Umbilical cord (tissue), 2 donors: ENCODE measurements around the genes PNMA3, PWWP4, BGN and SLC6A8.

- RAMPAGE, long total RNA, result no peak
These were observed 8.0 kb downstream of the PRRG3 start for GRCh38 chrX:151703291-151703695.

DNA sequence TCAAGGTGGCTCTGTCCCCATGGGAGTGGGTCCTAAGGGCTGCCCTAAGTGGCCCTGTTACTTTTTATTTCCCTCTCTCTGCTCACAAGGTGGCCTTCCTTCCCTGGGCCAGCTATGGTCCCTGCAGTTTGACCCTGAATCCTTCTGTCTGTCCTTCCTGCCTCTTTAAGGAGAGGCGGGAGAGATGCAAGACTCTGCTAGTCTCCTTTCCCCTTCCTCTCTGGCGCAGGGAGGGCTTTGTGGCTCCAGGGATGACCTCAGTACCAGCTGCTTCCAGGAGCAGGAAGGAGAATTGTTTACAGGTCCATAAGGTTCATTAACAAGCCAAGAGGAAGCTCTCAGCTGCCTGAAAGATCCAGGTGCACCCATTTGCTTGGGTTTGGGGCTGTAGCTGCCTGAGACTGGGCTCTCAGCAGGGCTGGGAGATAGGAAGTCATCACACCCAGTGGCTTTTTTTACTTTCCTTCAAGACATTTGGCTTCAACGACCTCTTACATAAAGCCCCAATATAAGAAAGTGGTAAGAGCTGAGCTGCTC, 4.1 kb upstream of the FATE1 start:
- RAMPAGE, long total RNA, result no peak

- RAMPAGE, long total RNA, result no peak
These were observed 16.3 kb downstream of the GABRE start for GRCh38 chrX:151957775-151958890.

DNA sequence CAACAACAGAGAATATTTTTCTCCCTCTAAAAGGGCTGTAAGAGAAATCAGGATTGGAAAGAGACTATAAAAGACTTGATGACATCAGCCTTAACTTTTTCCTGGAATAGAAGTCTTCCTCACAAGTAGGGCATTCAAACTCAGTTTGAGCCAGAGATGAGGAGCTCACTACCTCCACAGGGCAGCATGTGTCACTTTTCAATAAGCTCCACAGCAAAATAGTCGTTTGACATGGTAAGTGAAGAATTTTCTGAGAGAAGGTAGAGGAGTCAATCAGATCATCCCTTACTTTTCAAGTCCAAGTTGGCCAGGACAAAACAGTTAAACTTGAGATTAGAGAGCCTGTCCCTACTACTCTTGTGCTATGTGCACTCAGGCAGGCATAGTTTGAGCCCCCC, 9.0 kb upstream of the GABRE start:
- RAMPAGE, long total RNA, result no peak

GRCh38 chrX:152736909-152737488, 3.4 kb downstream of the MAGEA12 start:
- RAMPAGE, long total RNA, result no peak

- RAMPAGE, long total RNA, result no peak
These were observed 758 bp downstream of the NSDHL start for GRCh38 chrX:152831637-152832005.

DNA sequence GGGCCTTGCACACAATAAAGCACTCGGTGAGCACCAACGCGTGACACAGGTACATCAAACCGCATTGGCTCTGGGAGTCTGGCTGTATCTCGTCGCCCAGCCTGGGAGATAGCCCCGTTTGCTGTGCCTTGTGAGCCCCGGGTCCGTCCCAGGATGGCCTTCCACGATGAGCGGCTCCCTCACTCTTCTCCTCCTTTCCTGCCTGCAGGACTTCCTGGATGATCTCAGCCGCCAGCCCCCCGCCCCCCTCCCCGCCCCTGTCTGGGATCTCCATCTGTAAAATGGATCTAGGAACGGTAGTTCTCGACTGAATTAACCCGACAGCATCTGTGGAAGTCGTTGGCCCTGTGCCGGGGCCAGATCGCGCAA, 524 bp upstream of the ZNF185 start:
- RAMPAGE, long total RNA, result no peak

- RAMPAGE, long total RNA, result no peak
These were observed 22.0 kb downstream of the PNMA5 start for GRCh38 chrX:152971768-152972467.

DNA sequence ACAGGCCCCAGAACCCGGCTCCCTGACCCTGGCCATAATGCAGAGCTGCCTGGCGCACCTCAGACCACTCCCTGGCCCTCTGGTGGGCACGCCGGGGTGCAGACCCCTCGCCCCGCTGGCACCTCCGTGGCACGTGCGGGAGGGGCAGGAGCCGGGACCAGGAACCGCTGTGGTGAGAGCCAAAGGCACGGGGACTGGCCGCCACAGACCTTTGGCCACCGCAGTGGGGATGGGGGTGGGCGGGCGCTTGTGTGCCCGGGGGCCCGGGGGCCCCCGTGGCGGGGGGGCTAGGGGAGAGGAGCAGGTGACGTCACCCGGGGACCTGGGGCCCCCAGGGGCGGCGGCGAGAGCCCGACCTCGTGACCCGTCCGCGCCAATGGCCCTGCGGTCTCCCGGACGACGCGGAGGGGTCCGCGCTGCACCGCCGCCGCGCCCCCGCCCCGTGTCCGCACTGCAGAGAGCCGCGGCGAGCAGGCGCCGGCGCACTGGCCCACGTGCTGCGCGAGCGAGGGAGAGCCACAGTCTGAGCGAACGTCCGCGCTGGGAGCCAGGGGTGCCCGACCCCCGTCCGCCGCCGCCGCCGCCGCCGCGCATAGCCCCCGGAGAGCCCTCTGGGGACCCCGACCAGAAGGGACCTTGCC, at the start of gene PNMA3:
Gene PNMA3, plus strand, starts transcription at position 483 of the 641 bp plus-strand sequence.
- RAMPAGE, long total RNA, result no peak

- RAMPAGE, long total RNA, result no peak
These were observed 39.7 kb upstream of the PWWP4 start for GRCh38 chrX:153226297-153226536.

DNA sequence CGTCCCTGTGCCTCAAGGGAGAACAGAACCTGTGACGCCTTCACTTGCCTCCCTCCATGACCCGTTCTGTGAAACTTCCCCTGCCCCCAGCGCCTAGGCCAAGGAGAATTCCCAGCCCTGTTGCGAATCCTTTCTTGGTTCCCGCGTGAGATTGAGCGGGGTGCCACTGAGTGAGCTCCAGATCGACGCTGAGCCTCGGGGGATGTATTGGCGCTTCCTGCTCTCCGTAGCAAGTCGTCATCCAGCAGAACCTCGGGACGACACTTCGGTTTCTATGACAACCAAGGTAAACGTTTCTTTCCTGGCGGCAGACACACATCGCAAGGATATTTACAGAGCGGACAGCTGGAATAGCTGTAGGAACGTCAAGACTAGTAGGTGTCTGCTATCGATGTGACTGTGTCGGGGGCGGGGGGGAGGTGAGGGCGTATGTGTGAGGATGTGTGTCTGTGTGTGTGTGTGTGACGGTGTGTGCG, at the start of gene PWWP4:
Gene PWWP4, plus strand, starts transcription at position 297 of the 476 bp plus-strand sequence.
- RAMPAGE, long total RNA, result no peak

DNA sequence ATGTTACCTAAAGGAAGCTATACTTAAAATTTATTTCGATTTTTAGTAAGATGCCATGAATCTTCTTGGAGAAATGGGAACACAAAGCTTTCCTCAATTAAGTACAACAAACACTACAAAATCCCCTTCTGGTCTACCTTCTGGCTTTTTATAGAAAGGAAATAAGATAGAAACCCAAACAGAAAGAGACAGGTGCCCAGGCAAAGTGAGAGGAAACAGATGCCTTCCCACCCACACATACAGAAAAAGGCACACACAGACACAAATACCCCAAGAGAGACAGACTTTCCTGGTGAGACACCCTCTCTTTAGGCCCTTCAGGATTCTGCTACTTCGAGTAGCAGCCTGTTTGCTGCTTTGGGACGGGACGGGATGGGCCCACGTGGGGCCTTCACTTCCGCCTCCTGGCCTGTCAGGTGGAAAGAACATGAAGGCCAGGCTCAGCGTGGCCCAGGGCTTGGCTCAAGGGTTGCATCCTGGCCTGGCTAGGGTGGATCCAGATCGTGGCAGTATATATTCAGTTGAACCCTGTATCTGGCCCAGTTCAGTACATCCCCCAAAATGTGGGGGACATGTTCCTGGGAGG, 2.1 kb downstream of the ZNF275 start:
- RAMPAGE, long total RNA, result no peak

DNA sequence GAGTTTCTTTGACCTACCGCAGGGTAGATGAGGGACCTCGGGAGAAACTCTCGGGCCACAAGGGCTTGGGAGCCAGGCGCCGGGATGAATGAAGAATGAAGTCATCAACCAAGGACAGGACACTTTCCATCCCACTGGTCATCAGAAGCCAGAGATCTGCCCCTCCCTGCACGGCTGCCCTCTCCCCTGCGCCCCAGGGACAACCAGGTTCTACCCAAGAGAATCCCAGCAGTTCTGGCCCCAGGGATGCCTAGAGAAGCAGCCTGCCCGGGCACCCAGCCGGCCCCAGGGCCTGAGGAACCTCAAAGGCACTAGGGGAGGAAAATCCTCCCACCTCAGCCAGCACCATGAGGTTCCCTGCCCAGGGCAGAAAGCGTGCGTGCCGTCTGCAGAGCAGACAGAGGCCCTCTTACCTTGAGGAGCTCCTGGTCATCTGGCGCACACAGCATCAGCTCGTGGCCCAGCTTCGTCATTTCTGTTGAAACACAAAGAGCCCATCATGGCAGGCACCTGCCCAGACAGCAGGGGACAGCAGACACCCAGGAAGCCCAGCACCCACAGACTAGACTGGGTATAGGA, 8.1 kb downstream of the HAUS7 start:
- RAMPAGE, long total RNA, result no peak

DNA sequence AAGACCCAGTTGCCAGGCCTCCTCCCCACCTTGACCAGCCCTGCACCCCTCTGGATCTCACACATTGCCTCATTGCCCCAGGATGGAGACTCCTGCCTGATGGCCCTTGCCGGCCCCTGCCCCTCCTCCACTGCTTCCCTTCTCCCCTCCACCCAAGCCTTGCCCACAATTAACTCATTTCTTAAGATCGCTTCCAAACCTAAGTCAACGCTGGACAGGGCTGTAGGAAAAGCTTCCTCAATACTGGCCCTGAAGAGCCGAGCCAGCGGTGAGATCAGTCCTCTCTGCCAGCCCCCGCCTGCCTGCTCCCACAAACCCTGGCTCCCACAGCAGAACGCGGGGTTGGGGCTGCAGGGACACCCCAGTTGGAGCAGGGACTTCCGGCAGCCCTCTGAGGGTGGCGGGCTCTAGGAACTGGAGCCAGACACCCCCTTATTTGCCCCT, 7.5 kb upstream of the HAUS7 start:
- RAMPAGE, long total RNA, result no peak

- RAMPAGE, long total RNA, result start-site peak on the plus strand at chrX:153494975-153495010, 625 and 26 reads in 2 replicates
These were observed at the start of gene BGN for GRCh38 chrX:153494782-153496033. TSS of gene BGN (plus strand) at chrX:153494980.

- RAMPAGE, long total RNA, result no peak
These were observed 1.2 kb upstream of the SLC6A8 start for GRCh38 chrX:153685999-153687372.

- RAMPAGE, long total RNA, result no peak
These were observed at the start of gene SLC6A8 for GRCh38 chrX:153687373-153688545. TSS of gene SLC6A8 (plus strand) at chrX:153687926.

- RAMPAGE, long total RNA, result no peak
These were observed 6.9 kb downstream of the SLC6A8 start for GRCh38 chrX:153694284-153695413.

DNA sequence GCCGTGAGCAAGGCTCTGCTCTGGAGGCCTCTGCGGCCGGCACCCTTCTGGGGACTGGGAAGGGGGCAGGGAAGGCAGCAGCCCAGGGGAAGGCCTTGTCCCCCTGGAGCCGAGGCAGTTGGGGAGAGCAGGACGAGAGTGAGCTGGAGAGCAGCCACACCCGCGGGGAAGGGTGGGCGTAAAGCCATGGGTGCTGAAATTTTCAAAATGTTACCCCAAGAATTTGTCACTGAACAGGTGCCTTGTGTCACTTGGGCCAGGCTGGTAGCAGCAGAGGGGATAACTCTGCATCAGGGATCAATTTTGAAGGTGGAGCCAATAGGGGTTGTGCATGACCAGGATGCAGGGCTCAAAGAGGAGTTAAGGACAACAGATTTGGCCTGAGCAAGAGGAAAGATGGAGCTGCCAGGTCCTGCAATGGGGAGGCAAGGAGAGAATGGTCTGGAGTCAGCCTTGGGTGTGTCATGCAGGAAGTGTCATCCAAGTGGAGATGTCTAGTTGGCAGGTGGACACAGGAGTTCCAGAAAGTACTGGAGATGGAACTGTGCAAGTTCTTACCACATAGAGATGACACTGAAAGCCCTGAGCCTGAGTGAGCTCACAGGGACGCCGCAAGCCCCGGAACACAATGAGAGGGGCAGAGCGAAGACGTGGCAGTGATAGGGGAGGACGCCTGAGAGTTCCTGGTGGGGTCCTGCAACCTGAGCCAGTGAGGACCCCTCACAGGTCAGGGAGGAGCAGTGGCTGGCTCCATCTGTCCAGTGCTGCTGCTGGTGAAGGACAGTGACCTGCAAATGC, 9.1 kb downstream of the SLC6A8 start:
- RAMPAGE, long total RNA, result no peak

DNA sequence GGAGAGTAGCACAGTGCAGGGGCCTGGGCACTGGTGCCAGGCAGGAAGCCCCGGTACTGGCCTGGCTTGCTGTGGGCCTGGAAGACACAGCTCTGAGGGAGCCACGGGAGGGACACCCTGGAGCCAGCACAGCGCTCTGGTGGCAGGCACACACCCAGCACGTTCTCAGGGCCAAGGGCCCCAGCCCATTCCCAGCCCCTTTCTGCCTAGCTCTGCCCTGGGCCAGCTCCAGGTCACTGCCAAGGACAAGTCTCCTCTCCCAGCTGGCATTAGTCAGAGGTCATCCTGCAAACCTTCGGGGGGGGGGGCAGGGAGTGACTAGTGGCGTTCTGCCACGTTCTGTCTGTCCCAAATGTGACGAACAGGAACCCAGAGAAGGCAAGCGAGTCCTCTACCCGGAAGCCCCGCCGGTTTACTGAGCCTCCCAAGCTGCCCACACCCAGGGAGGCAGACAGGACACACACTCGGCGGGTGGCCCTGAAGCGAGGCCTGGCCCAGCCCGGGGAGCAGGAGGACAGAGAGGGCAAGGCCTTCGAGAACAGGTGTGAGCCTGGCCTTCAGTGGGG, 12.2 kb downstream of the SLC6A8 start:
- RAMPAGE, long total RNA, result no peak